Glomerular endothelial cell (primary cell): ENCODE measurements around the genes BAIAP3 and PTX4.

DNA sequence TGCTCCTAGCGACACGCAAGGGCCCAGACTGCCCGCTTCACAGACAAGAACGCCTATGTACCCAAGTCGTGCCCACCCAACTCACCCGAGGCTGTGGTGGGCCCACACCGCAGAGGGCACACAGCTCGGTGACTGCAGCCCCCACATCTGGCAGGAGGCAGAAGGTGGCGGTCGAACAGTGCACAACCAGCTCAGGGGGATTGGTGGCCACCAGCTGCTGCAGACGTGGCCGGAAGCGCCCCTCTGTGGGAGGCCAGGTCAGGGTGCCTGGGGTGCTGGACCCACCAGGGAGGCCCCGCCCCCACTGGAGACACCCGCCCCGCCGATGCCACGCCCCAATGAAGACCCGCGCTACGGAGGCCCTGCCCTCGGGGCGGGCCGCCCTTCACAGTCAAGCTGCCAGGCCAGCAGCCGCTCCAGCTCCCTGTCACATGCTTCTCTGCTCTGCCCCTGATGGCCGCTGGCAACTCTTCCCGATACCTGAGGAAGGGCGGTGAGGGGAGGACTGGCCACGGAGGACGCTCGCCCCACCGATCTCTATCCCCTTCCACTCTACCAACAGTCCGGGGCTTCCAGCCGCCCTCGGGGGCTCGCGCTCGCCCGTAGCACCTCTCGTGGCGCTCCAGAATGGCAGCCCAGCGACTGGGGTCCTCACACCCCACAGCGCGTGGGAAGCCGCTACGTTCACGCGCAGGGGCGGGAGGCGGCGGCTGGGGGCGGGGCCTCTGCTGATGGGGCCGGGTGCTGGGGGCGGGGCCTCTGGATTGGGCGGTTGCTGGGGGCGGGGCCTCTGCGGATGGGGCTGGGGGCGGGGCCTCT, 877 bp upstream of the STUB1 start:
- RAMPAGE, long total RNA, result no peak

GRCh38 chr16:684862-685678, 936 bp upstream of the JMJD8 start:
- RAMPAGE, long total RNA, result no peak

- RAMPAGE, long total RNA, result no peak
Observed at GRCh38 chr16:712648-713263, 2.2 kb upstream of the METRN start.

DNA sequence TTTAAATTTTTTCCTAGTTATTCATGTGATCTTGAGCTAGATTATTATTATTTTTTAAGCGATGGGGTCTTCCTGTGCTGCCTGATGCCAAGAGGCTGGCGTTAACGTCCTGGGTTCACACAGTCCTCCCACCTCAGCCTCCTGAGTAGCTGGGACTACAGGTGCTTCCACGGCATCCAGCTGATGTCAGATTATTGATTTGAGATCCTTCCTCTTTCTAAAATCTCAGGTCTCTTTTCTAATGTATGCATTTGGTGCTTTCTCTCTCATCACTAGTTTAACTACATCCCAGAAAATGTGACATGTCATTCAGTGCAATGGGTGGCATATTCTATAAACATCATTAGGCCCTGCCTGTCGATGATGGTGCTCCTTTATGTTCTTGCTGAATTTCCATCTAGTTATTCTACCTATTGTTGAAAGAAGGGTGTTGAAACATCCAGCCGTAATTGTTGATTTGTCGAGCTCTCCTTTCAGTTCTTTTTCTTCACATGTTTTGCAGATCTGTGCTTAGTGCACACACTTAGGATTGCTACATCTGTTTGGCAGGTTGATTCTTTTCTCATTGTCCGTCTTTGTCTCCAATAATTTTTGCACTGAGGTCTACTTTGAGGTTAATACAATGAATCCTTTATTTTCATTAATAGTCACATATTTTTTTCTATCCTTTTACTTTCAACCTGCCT, 63.2 kb upstream of the GNG13 start:
- RAMPAGE, long total RNA, result no peak

DNA sequence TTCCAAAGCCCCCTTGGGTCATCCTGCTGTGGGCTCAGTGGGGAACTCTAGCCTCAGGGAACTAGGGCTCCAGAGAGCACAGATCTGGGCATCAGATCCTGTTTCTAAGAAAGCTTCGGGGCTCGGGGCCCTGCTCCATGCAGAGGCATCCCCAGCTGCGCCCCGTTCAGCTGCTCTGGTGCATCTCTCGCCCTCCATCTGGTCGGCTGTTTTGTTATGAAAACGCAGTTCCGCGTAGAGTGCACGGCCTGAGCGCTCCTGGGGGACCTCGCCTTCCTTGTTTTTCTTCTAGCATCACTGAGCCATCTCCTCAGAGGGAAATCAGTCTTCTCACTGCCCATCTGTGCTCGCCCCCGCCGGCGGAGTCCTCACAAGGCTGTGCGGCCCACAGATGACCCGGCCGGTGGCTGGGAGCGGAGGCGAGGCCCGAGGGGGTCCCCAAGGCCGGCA, 72.4 kb upstream of the GNG13 start:
- RAMPAGE, long total RNA, result no peak

GRCh38 chr16:885896-886233, 84.9 kb downstream of the LMF1 start:
- RAMPAGE, long total RNA, result no peak

GRCh38 chr16:1097622-1098389, 1.8 kb upstream of the C1QTNF8 start:
- RAMPAGE, long total RNA, result no peak

DNA sequence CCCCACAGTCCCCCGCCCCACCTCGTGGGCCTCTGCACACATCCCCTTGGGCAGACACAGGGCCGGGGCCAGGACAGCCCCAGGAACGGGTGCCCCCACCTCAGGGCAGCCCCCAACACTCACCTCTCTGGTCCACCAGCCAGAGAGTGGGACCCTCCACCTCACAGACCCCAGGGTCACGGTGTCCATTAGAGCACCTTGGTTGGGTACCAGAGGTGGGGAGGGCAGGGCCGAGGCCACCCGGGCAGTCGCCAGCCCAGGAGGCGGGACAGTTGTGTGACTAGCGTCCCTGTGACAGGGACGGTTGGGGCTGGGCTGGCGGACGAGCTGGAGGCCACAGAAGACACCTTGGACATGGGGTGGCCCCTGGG, 11.6 kb upstream of the C1QTNF8 start:
- RAMPAGE, long total RNA, result no peak

GRCh38 chr16:1183072-1183676, 30.3 kb downstream of the CACNA1H start:
- RAMPAGE, long total RNA, result no peak

DNA sequence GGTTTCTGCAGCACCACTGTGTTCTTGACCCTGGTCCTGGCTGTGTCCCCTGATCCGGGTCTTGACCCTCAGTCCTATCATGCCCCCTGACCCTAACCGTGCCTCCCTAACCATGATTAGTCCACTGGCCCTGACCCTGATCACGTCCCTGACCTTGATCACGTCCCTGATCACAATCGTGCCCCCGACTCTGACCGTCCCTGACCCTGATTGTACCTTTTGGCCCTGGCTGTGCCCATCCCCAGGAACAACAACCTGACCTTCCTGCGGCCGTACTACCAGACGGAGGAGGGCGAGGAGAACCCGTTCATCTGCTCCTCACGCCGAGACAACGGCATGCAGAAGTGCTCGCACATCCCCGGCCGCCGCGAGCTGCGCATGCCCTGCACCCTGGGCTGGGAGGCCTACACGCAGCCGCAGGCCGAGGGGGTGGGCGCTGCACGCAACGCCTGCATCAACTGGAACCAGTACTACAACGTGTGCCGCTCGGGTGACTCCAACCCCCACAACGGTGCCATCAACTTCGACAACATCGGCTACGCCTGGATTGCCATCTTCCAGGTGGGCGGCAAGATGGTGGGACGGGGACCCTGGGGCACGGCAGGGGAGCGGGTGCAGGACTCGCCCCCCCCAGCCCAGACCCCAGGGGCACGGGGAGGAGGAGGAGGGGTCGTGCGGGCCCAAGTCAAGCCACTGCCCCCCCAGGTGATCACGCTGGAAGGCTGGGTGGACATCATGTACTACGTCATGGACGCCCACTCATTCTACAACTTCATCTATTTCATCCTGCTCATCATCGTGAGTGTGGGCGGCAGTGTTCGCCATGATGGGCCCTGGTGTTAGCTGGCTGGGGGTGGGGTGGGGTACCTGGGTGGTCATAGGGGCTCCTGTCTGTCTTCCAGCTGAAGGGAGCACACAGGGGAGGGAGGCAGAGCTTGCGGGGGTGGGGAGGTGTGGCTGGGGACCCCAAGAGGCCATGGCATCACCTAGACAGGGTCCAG, 24.8 kb downstream of the TPSG1 start:
- RAMPAGE, long total RNA, result no peak

GRCh38 chr16:1319475-1319898, 10.1 kb downstream of the UBE2I start:
- RAMPAGE, long total RNA, result no peak

DNA sequence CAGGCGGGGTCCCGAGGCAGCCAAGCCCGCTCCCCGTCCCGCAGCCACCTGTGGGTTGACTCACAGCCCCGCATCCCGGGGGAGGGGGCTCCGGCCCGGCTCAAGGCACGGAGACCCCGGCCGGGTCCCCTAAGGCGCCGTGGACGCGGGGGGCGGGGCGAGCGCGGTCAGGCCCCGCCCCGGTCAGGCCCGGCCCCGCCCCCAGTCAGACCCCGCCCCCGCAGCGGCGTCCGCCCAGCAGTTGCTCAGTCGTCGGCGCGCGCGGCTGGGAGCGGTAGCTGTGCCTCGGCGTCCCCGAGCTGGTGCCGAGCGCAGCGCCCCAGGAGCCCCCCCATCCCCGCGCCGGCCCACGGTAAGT, at the start of gene BAIAP3:
Gene BAIAP3 (plus strand): TSS at position 248 of the 358 bp plus-strand sequence.
- RAMPAGE, long total RNA, result no peak

DNA sequence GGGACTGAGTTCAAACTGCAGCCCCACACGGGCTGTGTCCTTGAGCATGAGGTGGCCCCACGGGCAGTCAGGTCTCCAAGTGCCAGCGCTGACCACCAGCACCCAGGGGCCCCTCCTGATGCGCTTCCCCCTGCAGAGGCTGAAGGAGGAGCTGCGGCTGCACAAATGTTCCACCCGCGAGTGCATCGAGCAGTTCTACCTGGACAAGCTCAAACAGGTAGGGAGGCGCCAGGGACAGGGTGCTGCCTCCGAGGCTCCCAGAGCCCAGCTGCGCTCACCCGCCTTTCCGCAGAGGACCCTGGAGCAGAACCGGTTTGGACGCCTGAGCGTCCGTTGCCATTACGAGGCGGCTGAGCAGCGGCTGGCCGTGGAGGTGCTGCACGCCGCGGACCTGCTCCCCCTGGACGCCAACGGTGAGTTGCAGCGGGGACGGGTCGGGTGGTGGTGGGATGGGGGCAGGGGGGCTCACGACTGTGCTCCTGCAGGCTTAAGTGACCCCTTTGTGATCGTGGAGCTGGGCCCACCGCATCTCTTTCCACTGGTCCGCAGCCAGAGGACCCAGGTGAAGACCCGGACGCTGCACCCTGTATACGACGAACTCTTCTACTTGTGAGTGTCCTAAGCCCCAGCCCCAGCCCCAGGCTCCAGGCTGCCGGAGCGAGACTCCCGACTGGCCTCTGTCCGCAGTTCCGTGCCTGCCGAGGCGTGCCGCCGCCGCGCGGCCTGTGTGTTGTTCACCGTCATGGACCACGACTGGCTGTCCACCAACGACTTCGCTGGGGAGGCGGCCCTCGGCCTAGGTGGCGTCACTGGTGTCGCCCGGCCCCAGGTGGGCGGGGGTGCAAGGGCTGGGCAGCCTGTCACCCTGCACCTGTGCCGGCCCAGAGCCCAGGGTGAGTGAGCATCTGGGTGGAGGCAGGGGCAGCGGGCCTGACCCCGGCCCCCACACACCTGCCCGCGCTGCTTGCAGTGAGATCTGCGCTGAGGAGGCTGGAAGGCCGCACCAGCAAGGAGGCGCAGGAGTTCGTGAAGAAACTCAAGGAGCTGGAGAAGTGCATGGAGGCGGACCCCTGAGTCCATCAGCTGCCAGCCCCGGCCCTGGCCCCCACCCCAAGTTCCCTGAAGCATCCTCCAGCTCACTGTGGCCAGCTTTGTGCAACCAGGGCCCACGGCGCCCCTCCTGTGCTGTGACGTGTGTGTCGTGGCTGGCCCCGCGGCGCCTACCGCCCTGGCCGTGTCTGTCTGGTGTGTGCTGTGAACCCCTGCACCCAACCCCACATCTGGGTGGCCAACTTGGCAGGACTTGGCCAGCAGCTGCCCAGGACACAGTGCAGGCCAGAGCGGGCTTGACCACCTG, 3.8 kb downstream of the TSR3 start:
- RAMPAGE, long total RNA, result no peak

DNA sequence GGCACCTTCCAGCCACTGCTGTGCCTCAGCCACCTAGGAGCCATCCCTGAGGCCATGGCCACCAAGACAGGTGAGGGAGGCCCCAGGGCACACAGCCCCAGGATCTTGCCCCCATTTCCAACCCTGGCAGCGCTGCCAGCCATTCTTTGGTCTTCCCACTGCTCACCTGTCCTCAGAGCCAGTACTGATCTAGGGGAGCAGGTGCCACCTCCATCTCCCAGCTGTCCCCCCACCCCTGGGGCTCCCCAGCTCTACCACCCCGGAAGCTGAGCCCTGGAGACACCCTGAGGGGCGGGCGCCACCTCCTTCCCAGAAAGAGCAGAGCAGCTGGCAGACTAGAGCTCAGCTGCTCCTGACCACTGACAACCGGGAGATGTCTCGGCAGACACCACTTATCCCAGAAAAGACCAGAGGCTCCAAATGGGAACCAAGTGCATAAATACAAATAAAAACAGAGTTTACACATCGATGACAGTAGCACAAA, 12.0 kb downstream of the GNPTG start:
- RAMPAGE, long total RNA, result no peak

DNA sequence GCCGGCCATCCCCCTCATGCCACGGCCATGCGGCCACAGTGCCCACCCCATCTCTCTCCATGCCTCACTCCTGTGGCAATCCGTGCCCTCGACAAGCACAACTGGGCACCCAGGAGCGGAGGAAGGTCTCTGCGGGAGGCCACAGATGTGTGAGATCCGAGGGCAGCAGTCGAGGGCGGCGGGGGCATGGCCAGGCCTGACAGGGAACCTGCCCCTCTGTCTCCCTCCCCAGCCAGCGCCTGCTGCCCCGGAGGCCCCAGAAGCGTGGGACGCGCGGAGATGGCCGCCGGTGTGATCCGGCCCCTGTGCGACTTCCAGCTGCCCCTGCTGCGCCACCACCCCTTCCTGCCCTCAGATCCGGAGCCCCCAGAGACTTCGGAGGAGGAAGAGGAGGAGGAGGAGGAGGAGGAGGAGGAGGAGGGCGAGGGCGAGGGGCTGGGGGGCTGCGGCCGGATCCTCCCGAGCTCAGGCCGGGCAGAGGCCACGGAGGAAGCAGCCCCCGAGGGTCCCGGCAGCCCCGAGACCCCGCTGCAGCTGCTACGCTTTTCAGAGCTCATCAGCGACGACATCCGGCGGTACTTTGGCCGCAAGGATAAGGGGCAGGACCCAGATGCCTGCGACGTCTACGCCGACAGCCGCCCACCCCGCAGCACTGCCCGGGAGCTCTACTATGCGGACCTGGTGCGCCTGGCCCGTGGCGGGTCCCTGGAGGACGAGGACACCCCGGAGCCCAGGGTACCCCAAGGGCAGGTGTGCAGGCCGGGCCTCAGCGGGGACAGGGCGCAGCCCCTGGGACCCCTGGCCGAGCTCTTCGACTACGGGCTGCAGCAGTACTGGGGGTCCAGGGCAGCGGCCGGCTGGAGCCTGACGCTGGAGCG, 1.7 kb downstream of the PERCC1 start:
- RAMPAGE, long total RNA, result no peak

- RAMPAGE, long total RNA, result no peak
Observed at GRCh38 chr16:1448610-1449600, 4.5 kb upstream of the CCDC154 start.

DNA sequence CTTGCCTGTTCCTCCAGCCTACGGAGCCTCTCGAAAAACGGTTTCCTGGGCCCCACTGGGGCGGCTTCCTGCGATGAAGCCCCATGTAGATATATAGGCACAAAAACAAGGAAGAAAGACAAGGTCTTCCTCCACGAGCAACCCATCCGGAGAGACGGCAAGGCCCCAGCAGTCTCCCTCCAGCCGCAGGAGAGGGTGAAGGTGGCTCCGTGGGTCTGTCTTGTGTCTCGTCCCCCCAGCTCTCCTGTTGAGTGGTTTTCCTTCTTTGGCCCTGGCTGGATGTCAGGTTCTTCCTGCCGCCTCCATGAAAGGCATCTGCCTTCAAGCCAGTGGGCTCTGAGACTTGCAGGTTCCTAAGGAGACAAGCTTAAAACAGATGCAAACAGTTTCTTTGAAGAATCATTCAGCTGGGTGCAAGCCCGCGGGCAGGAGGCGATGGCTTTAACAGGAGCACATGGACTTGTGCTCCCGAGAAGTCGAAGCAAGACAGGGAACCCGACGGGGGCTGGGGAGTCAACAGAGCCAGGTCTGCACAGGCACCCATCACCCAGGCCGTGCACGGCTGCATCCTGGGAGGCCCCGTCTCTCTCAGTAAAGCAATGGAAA, at the start of gene PTX4:
Gene PTX4 (minus strand): TSS at position 181 of the 606 bp plus-strand sequence.
- RAMPAGE, long total RNA, result no peak

DNA sequence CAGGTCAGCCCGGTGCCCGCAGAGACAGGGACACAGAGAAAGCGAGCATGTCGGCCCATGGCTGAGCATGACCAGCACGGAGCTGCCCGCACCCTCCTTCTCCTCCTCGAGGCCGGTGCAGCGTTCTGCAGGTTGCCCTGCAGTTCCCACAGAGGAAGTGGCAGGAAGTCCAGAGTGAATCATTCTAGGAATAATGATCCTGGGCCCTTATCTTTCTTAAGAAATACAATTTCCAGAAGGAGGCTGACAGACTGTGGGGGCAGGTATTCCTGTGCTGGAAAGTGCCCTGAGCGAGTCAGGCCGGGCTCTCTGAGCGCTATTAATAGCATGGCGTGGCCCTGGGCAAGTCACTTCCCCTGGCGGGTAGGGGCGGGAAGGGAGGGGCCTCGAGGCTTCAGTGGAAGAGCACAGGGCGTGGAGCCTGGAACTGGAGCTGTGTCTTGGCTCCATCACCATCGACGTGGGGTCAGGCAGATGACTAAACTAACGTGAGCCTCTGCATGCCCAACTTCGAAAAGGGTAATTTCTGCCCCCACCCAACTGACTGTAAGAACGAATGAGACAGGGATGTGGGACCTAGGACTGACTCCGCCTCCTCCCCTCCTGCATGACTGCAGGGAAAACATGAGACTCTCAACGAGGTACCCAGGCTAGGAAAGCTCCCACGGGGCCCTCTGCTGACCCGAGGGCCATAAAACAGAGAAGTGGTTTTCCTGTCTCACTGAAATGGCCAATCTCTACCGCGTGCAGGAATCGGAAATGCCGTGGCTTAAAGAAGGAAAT, 9.8 kb downstream of the TMEM204 start:
- RAMPAGE, long total RNA, result no peak

- RAMPAGE, long total RNA, result no peak
Observed at GRCh38 chr16:1571253-1571772, 37.8 kb downstream of the TMEM204 start.

GRCh38 chr16:1580744-1581434, 31.0 kb downstream of the IFT140 start:
- RAMPAGE, long total RNA, result no peak